Helper T cell (primary cell): Measurements from ENCODE around the genes CHIA and INKA2.

DNA sequence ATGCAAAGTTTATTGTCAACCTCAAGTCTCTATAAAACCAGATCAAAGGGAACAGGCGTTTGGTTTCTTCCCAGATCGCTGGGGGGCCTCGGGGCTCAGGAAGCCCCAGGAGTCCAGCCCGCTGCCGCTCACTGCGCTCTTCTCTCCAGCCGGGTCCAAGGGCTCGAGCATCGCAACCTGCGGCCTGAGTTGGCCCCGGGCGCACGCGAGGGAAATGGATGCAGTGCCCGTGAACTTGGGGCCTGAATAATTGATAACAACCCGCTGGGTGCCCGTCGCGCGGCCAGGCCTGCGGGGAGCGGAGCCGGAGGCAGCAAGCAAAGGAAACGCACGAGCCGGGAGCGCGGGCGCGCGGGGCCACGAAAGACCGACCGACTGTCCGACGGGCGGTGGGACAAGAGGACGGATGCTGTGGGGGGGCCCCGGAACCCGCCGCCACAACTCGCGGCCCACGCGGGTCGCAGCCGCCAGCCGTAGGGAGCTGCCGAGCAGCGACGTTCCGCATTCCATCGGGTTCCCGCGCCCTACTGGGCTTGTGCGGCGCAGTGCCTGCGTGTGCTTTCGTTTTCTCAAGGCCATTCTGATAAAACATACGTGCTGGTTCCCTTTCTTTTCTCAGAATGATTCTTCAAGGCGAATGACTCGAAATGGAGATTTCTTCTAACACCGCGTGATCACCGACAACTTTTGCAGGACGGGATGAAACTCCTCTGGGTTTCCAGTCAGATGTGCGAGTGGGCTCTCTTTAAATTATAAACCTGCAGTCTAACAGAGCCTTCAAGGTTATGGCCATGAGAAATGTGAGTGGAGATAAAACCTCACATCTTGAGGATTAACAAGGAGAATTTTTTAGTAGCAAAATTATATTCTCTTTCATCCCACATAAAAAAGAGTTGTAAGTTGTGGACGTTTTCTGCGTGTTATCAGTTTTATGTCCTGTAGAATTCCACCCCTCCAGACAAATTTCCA lies 14.1 kb upstream of the ALX3 start:
- PRO-cap, 2 experiments: peak in 2 of 2 experiments; most common minus-strand start position 529 of the sequence (in 2)

- PRO-cap, 2 experiments: no peak in any of the 2 experiments
These were observed 22.8 kb downstream of the RBM15 start for GRCh38 chr1:110361931-110362436.

- PRO-cap, 2 experiments: no peak in any of the 2 experiments
These were observed 36.3 kb upstream of the KCNA10 start for GRCh38 chr1:110555224-110555717.

DNA sequence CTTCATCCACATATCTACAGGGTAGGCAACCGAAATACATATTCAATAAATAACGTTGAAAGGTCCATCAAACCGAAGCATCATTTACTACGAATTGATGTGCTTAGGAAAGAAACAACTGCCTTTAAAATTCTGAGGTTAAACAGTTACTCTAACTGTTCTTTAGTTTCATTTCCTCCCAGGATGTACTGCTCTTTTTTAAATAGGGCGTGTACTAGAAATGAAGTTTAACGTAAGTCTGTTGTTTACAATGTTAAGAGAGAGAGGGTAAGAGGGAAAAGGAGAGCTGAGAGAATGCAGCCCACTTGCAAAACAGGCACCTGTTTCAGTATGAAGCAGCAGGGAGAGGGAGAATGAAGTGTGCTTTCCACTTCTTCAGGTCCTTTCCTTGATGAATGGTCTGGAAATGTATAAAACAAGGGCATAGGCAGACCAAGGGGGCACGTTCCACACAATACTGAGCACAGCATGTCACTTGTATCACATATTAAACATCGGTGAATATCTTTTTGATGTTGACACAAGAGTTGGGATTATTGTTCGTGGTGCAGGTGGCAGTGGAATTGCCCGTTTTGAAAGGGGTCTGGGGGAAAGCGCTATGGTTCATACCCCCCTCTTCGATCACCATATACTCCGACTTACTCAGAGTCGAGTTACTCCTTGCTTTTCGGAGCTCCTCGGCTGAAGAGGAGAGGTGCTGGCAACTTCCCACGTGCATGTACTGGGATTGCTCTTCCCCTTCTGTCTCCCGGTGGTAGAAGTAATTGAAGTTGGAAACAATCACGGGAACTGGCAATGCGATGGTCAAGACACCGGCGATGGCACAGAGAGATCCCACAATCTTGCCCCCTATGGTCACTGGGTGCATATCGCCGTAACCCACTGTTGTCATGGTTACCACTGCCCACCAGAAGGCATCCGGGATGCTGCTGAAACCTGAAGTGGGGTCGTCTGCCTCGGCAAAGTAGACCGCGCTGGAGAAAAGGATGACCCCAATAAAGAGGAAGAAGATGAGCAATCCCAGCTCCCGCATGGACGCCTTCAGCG lies 1.8 kb downstream of the KCNA3 start:
- PRO-cap, 2 experiments: peak in 2 of 2 experiments; most common plus-strand start position 257 of the sequence (in 2); most common minus-strand start position 126 of the sequence (in 1)

- PRO-cap, 2 experiments: peak in 2 of 2 experiments; most common plus-strand start chr1:110787433 (in 1)
These were observed 85.9 kb upstream of the CD53 start for GRCh38 chr1:110786960-110787508.

DNA sequence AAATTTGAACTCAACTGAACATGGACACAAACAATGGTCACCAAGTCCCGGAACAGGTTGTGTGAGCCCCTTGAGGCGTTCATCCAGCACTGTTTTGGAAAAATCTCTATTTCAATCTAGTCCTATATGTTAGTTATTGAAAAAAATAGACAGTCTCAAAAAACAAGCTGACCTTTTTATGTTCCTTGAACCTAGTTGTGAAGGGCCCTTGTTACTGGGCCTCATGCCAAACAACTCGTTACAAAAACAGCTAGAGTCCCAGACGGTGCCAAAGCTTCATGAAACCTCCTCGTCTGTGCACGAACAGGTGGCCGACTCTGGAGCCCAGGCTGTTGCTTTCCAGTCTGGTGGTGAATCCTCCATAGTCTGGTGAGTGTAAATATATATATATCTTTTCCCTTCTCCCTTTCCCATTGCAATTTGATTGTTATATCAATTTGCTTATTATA lies at the start of gene CHIA:
CHIA (plus strand) TSS at position 270 of the 449 bp plus-strand sequence.
- PRO-cap, 2 experiments: no peak in any of the 2 experiments

- PRO-cap, 2 experiments: no peak in any of the 2 experiments
These were observed 4.9 kb downstream of the ATP5PB start for GRCh38 chr1:111454185-111454517.

DNA sequence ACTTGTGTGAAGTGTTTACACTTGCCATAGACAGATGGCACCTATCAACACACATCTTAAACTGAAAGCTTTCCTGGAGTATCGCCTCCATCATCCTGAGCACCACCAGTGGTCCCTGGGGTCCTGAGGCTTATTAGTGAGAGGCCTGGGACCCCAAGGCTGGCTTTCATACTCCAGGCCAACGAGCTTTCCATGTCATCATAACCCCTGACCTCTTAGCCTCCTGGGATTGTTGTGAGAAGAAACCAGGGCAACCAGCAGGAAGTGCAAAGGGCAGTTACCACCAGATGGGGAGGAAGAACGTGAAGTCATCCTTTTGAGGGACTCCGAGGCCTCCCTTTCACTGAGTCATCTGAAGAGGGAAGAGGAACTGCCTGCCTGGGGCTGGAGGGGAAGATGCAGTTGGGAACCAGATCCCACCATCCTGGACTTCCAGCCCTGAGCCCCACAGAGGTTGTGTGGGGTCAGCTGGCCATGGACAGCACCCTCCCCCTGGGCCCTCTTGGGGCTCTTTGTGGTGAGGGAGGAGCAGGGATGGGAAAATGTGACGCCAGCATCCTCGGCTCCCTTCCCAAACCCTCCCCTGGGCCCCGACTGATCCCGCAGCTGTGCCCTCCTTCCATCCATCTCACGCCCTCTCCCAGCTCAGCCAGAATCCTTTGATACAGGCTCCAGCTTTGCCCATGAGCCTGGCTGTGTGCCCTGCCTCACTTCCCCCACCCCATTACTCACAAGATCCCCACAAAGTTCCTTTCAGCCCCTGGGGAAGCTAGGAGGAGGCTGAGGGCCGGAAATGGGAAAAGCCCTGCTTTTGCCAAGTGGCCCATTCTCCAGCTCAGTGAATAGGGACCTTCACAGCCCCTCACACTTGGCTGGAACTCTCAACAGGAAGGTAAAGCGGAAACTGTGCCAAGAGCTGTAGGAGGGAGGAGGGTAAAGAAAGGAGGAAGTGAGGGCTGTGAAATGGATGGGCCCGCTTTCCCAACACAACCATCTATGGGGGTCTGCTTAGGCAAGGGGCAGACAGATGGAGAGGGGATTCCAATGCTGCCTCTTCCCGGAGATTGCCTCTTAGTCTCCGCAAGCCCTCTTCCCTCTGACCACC lies 5.6 kb downstream of the INKA2 start:
- PRO-cap, 2 experiments: no peak in any of the 2 experiments

GRCh38 chr1:111739324-111740085 lies at the start of gene INKA2:
INKA2 (minus strand) TSS chr1:111739395.
- PRO-cap, 2 experiments: no peak in any of the 2 experiments

GRCh38 chr1:111743610-111744370 lies 4.6 kb upstream of the INKA2 start:
- PRO-cap, 2 experiments: no peak in any of the 2 experiments

DNA sequence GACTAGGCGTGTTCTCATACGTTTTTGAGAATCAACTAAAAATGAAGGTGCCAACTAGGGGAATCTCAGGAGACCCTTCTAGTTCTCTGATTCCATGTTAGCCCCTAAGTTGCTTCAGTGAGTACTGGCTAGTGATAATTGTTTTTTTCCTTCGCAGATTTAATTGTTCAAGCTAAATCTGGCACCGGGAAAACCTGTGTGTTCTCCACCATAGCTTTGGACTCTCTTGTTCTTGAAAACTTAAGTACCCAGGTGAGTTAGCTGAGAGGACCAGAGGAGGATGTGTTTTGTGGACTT lies 736 bp downstream of the DDX20 start:
- PRO-cap, 2 experiments: no peak in any of the 2 experiments

GRCh38 chr1:111880757-111881933 lies 108.3 kb downstream of the KCND3 start:
- PRO-cap, 2 experiments: no peak in any of the 2 experiments

DNA sequence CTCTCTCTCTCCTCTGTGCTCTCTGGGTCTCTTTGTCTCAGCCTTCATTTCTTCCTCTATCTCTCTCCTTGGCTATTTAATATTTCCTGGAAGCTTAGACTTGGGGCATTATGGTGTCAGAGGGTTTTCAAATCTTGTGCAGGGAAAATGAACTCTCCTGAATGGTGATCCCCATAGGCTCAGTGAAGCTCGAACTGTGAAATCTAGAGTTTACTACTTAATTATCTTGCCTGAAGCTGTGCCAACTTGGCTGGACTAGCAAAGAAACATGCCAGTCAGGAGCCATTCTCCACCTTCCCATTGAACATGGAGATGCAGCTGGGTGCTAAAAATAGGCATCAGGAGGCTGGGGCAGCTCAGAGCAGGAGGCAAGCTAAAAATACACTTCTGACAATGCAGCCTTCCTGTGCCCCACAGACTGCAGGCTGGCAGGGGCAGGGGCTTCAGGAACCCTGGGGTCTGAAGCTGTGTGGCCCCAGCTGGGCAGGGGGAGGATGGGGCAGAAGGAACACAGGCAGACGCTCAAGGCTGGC lies 155.2 kb upstream of the KCND3 start:
- PRO-cap, 2 experiments: no peak in any of the 2 experiments

DNA sequence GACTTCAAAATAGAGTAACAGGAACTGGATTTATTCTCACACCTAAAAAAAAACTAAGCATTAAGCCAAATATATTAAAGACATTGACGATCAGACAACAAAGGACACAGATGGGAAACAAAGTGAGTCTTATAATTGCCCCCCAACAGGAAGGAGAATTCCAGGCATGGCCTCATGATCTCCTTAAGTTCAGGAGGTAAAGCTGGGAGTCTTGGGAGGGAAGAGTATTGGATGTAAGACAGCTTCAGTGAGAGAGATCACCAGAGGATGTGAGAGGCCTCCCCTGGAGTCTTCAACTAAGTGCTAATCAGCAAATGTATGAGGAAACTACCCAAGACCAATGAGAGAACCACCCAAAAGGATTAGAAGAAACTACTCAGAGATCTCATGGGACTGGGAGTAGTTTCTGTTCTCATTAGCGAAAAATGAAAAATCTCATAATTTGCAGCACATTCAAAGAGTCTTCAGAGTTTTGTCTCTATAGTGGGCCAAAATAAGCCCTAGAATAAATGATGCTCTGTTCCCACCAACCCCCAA lies 36.7 kb upstream of the WNT2B start:
- PRO-cap, 2 experiments: no peak in any of the 2 experiments

GRCh38 chr1:112543940-112544502 lies 35.3 kb downstream of the WNT2B start:
- PRO-cap, 2 experiments: no peak in any of the 2 experiments

- PRO-cap, 2 experiments: no peak in any of the 2 experiments
These were observed 640 bp downstream of the ST7L start for GRCh38 chr1:112618425-112618576.

DNA sequence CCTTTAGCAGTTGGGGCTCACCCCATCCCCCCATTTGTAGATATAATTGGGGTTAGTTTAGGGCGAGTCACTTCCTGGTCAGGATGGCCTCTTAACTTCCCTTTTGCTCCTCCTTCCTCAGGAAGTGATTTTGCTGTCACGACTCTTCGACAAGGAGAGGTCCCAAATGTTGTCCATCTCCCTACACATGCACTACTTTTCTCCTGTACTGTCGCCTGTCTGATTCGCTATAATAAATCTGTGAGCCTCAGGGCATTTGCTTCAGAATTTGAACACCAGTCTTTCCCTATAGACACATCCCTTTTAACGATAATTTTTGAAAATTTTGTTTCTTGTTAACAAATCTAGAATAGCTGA lies 586 bp downstream of the CAPZA1 start:
- PRO-cap, 2 experiments: peak in 2 of 2 experiments; most common plus-strand start position 158 of the sequence (in 1)

DNA sequence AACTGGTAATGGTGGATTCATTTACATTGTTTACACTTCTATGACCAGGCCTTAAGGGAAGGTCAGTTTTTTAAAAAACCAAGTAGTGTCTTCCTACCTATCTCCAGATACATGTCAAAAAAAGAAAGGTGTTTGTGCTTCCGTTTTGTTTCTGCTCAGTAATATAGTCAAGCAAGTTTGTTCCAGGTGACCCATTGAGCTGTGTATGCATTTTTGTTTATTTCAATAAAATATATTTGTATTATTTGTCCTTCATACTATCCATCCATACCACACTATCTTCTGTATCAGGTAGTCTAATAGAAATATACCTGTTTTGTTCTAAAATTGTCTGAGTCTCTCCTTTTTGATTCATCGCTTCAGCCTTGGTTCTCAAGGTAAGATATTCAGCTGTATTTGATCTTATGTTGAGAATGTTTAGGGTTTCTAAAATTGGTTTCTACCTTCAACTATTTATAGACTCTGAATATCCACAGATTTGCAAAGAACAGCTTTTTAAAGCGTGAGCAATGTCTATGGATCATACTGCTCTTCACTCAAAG lies 3.1 kb upstream of the MOV10 start:
- PRO-cap, 2 experiments: no peak in any of the 2 experiments

DNA sequence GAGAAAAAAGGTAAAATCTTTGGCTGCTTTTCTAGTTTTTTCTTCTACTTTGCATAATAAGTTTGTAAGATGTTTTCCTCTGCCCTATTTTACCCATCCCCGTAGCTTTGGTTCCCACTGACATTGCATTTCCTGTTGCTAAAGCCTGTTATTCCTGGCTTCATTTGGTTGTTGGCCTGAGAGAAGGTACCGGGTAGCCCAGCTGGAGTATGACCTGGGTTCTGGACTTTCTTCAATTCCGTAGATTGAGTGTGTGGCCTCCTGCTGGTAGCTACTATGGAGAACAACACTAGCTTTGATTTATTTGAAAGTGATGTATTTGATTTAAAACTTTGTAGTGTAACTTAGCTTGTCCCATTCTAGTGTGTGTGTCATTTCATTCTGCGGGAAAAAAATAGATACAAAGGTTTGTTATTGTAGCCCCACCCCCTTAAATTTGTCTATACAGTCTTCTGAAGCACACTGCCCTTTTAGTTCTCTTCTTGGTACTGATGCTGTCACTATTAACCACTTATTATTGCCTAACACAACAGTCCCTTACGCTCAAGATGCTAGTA lies 860 bp upstream of the MOV10 start:
- PRO-cap, 2 experiments: peak in 1 of 2 experiments; most common plus-strand start position 473 of the sequence (in 1); most common minus-strand start position 365 of the sequence (in 1)

- PRO-cap, 2 experiments: no peak in any of the 2 experiments
These were observed 13.9 kb downstream of the MOV10 start for GRCh38 chr1:112687968-112689186.